ENCODE measurements around a stretch of chr15.

- PRO-cap, result no peak
These were observed 28.5 kb downstream of the THBS1 start for GRCh38 chr15:39609116-39610007.

DNA sequence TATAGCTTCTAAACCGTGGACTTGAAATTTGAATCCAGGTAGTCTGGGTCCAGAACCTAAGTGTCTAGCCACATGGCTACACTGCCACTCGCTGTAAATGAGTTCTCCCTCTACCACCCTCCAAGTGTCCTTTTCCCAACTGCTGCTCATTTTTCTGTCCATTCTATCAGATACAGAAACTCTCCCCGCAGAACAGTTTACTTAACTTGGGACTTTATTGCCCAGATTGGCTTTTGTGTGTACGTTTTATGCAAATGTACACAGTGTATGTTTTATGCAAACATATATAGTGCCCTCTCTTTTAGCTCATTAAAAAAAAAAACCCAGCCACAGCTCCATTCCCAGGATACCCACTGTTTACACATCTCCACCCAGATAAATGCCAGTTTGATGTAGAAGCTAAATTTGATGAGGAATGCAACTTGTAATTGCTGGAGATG, 41.8 kb downstream of the THBS1 start:
- PRO-cap, result no peak

DNA sequence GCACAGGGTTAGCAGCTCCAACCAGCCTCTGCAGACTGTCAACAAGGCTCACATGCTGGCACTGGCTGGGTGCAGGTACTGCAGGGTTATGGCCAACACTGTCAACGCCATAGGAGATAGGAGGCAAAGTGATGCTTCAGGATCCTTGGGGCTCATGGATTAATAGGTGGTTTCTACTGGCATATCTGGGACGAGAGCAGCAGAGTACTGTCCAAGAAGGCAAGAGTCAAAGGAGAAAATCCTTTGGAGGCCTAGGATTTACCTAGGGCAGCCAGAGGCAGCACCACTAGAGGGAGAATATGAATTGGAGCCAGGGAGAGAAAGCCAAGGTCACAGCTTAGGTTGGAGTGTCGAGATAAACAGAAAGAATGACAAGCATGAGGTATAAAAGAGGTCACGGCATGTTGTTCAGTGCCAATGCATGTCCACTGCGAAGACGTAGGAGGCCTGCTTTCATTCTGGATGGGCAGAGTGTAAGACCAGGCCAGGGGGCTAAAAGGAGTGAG, 47.1 kb downstream of the THBS1 start:
- PRO-cap, result no peak

- PRO-cap, result no peak
These were observed 60.5 kb downstream of the THBS1 start for GRCh38 chr15:39641191-39641936.

DNA sequence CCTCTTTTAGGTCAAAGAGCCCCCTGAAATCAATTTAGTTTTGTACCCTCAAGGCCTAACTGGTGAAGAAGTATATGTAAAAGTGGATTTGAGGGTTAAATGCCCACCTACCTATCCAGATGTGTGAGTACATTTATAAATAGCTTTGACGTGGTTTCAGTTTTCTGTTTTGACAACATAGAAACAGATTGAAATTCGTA, 5.5 kb downstream of the EIF2AK4 start:
- PRO-cap, result no peak

- PRO-cap, result no peak
These were observed 15.1 kb downstream of the EIF2AK4 start for GRCh38 chr15:39948938-39949419.

DNA sequence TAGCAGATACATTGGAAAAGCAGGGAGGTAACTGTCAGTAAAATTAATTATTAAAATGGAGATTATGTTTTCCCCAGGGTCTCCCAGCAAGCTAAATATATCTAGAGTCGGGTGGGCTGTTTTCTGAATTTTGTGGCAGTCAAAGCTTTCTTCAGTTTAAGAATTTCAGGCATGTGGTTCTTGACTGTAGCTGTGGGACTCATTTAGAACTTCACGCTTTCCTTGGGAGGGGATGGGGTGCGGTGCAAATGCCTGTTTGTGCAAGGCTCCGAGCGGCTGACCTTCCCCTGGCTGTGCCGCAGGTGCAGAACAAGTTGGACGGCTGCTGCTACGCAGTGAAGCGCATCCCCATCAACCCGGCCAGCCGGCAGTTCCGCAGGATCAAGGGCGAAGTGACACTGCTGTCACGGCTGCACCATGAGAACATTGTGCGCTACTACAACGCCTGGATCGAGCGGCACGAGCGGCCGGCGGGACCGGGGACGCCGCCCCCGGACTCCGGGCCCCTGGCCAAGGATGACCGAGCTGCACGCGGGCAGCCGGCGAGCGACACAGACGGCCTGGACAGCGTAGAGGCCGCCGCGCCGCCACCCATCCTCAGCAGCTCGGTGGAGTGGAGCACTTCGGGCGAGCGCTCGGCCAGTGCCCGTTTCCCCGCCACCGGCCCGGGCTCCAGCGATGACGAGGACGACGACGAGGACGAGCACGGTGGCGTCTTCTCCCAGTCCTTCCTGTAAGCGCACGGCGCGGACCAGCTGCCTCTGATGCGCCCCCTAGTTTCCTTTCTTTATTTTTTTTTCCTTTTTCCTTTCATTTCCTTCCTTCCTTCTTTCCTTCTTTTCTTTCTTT, 42.4 kb downstream of the EIF2AK4 start:
- PRO-cap, result no peak

DNA sequence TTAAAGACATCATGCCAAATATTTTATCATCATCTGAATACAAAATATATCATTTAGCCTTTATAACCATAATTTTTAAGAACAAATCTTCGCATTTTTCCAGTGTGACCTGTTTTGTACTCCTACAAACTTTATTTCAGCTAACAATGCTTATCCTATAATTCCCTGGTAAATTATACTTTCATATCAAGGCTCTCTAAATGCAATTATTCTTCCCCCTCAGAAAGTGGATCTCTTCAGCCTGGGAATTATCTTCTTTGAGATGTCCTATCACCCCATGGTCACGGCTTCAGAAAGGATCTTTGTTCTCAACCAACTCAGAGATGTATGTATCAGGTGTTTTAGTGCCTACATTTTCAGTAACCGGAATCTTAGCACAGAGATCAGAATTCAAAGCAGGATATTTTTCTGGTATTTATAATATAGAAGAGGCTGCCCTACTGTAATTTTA, 42.2 kb downstream of the SRP14 start:
- PRO-cap, result no peak

- PRO-cap, result no peak
These were observed 36.5 kb downstream of the SRP14 start for GRCh38 chr15:40002278-40002986.

DNA sequence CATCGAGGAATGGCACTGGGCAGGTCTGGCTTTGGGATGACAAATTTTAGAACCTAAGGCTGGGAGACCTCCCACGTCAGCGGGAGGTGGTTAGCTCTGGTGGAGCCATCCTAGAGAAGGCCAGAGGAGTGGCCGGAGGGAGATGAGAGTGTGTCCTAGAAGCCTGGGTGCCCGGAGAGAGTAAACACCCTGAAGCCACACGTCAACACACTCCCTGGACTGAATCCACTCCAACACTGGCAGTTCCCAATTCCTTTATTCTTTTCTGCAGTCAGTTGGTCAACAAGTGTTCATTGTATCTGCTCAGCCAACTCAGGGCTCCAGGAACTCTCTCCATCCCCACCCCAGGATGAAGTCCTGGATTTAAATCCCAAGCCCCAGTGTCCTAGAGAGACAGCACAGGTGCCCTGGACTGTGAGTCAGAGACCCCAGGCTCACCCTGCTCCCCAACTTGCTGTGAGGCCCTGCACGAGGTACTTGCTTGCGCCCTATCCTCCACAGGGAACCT, 5.5 kb upstream of the SRP14 start:
- PRO-cap, result no peak

DNA sequence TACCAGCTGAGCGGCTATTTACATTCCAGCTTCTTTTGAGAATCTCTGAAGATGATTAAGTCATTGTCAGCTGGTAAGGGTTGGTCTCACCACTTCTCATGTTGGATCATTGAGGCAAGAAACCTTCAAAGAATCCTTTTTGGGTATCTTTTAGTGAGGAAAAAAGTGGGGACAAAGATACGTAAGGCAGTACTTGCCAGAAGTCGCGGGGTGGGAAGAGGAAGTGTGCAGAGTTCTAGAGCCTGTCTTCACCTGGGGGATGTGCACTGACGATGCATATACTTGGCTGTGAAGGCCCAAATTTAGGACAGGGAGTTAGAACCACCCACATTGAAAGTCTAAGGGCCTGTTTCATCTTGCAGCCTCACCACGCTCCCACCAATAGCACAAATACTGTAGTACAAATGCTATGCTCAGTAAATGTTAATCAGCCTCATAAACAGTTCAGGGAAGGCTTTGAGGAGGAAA, 25.6 kb upstream of the SRP14 start:
- PRO-cap, result unidirectional peak, plus-strand start at position 199 of the sequence

DNA sequence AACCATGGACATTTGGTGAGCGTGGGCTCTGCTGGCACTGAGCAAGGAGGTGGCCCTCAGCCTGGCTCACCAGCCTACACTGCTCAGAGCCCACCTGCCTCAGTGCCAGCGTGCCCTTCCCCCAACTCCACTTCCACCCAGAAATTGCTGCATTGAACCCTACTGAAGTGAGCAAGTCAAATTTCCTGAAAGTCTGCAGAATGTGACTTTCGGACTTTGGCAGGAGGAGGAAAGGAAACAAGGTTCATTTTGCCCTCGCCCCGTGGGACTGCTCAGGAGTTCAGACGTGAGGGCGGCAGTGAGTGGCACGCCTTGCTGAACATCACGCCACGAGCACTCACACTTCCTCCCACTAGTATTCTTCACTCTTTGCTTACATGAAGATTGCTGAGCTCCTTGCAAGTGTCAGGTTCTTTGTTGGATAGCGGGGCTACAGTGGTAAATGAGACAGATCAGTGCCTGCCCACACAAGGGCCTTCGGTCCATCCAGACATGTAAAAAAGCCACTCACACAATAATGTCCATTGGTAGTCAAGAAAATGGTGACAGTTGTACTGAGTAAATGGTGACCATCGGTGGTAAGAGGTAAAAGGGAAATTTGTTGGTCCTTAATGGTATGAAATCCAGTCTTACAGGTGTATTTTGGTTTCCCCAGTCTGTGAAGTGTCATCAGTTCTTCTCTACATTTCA, 26.1 kb downstream of the BMF start:
- PRO-cap, result bidirectional peak, plus-strand start at position 365 of the sequence, minus-strand start at position 270 of the sequence

DNA sequence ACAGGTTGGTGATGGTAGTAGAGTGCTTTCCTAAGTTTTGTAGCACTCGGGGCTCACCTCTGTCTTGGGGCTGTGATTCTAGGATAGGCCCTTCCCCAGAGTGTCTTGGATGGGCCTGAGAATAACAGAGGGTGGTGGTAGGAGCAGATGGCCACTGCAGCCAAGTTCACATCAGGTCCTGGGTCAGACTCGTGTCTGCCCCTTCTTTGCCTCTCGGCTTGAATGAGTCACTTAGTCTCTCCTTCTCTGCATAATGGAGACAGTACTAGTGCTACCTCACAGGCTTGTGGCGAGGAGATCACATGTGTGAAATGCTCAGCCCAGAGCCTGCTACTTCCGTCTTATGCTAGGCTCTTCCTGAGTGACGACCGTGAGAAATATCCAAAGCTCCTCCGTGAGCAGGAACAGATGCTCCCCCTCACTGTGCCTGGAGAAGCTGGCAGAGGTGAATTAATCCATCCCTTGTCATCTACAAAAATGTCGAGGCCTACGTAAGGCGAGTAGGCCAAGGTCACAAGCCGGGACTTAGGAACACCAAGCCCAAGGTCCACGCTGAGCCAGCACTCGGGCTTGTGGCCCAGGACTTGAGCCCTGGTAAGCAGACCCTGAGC, 17.7 kb downstream of the PAK6 start:
- PRO-cap, result no peak

GRCh38 chr15:40334447-40335251, 6.1 kb downstream of the CCDC9B start:
- PRO-cap, result no peak

- PRO-cap, result no peak
These were observed 2.1 kb downstream of the CCDC9B start for GRCh38 chr15:40338265-40339453.

DNA sequence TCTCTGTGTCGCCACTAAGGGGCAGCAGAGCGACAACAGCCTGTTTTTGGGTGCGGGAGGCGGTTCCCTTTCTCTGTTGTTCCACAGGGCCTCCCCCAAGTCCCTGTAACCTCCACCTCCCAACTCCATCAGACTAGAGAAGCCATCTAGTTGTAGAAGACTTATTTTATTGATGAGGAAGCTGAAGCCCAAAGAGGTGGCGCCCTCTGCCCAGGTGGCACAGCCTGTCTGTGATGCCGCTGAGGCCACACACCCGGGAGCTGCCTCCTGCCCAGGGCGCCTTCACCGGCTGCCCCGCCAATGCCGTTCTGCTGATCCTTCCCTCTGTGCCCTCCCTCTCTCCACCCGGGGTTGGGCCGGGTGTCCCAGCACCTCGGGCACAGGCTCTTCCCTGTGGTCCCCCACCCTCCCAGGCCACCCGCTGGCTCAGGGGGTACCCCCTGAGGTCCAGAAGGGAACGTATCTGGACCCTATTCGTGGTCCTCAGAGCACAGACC, 4.0 kb upstream of the CCDC9B start:
- PRO-cap, result no peak

GRCh38 chr15:40353664-40354150, 2.9 kb downstream of the PHGR1 start:
- PRO-cap, result no peak

GRCh38 chr15:40421783-40422175, 16.2 kb downstream of the IVD start:
- PRO-cap, result no peak

GRCh38 chr15:40442098-40442670, 1.4 kb downstream of the BAHD1 start:
- PRO-cap, result no peak

- PRO-cap, result no peak
These were observed 11.6 kb downstream of the BAHD1 start for GRCh38 chr15:40452322-40452859.

Measured in SEM (cell line).